Measurements from ENCODE around the genes ADAMTS1 and KRTAP19-4.

DNA sequence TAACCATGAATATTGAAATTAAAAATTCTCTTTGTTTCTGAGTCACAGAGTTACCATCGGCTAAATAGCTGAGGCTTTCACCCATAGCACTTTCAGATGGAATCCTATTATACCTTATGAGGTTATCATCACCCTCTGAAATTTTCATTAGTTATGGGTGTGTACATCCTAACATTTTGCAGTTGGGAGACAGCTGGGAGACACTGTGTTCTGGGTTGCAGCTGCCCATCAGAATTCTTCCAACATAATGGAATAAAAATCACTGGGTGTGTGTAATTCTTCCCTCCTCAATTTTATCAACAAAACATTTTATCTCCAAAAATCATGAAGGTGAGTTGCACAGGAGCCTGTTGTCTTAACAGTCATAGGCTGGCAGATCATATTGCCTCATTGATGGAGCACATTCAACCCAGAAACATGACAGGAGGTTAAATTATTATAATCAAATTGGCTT, 17.5 kb downstream of the CYYR1 start:
- PRO-cap: no peak
- RAMPAGE, long total RNA: no peak

DNA sequence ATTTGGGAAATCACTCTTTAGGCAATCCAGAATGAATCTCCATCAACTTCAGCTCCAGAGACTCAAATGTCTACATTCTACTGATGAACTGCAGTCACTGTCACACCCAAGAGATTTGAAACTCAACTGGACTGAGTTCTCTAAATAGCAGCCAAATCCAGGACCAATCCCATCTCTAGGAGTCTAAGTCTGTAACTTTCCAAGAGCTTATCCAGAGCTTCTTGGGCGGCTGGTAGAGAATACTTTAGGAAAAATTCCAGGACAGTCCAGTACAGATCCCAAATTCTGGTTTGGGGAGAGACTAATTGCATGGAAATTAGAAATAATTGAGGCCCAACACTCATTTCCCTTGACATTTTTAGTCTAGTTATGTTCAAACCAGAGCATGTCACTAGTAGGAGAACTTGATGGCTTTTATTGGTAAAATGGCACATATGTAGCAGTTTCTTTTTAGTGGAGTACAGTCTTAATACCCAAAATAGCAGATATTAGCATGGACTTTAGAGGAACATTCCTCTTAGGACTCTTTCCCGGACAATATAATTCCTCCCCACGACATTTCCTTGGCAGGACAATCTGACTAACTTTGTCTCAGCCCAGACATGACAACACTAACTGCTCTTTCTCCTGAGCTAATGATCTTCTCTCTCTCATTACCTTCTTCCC, 62.7 kb downstream of the ADAMTS1 start:
- PRO-cap: bidirectional peak, plus-strand start at position 589 of the sequence, minus-strand start at position 409 of the sequence
- RAMPAGE, long total RNA: no peak

DNA sequence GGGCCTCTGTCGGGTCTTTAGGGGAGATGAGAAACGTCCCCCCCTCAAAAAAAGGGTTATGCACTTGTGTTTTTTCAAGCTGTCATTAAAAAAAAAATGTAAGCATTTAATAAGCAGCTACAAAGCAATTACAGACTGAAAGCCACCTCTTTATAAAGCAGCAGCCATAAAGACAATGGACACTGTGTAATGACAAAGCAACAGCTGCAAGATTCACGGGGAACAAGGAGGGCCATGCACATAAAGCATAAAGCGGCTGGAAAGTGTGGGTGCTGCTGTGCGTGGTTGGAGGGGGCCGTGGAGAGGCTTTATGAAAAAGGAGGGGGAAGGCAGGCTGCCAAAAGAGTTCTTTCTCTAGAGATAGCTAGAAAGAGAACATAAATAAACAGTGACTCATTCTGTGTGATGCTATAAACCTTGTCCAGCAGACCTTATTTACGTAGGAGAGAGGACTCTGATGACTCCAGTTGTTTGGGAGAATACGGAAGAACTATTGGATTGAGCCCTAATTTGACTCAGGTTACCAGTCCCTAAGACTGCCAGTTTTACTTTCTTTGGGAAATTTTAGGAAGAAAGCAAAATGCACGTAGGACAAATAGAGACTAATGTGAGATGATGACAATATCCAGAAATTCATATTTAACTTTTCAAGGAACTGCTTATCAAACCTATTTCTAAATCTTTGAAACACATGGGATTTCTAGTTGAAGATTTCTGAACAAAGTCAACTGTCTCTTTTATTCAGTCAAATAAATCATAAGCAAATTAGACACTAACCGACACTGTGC, 49.2 kb downstream of the ADAMTS1 start:
- PRO-cap: bidirectional peak, plus-strand start at position 466 of the sequence, minus-strand start at position 283 of the sequence
- RAMPAGE, long total RNA: no peak

- PRO-cap: no peak
- RAMPAGE, long total RNA: no peak
These were observed 29.7 kb downstream of the ADAMTS1 start for GRCh38 chr21:26815157-26816221.

DNA sequence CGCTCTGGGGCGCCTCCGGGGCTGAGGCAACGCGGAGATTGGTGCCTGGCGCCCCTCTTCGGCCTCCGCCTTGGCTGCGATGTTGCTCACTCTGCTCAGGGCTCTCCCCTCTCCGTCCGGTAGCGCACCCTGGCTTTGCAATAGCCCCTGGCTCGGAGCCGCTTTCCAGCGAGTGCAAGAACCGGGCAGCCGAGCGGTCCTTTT, at the start of gene ADAMTS1:
ADAMTS1 (minus strand) TSS at position 176 of the 204 bp plus-strand sequence.
- PRO-cap: bidirectional peak, plus-strand start outside the sequence, minus-strand start at position 176 of the sequence
- RAMPAGE, long total RNA: start-site peak on the minus strand centred at position 175 of the sequence, 5 bp wide, 1,619 reads

DNA sequence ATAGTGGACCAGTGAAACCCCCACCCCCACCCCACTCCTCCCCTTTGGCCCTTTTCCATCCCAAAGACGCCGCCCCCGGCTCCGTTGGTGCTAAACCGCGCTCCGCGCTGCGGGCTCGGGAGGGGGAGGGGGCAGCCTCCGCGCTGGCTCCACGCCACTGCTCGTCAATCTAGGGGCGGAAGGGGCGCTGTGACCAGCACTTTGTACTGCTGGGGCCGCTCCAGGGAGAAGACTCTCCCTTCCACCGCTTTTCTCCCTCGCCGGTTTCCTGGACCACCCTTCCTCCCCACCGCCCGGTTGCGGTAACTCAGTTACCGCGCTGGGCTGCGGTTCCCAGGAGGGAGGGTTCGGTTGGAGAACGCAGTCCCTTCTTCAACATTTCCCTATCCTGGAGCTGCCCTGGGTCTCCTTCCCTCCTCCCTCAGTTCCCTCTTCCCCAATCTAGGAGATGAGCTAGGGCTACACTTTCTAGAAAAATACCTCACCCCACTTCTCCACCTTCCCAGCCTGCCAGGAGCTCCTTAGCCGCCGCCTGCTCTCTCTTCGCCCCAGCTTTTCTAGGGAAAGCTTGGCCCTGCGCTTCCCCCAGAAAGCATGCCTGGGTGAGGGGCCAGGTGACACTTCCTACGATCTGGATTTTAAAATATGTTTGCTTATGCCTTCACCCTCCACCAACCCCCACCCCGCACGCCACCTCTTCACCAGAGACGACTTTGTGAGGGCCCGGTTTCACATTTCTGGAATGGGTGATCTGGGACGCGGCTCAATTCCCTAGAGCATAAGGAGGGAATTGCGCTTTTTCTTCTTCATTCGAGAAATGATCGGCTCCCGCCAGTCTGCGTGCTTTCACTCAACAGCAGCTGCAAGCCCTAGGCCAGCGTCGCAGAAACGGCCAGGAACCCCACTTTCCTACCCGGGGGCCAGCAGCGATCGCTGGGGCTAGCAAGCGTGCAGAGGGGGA, 509 bp upstream of the ADAMTS1 start:
- PRO-cap: bidirectional peak, plus-strand start at position 206 of the sequence, minus-strand start outside the sequence; unidirectional peak, plus-strand start at position 378 of the sequence; bidirectional peak, plus-strand start at position 834 of the sequence, minus-strand start at position 559 of the sequence
- RAMPAGE, long total RNA: no peak

DNA sequence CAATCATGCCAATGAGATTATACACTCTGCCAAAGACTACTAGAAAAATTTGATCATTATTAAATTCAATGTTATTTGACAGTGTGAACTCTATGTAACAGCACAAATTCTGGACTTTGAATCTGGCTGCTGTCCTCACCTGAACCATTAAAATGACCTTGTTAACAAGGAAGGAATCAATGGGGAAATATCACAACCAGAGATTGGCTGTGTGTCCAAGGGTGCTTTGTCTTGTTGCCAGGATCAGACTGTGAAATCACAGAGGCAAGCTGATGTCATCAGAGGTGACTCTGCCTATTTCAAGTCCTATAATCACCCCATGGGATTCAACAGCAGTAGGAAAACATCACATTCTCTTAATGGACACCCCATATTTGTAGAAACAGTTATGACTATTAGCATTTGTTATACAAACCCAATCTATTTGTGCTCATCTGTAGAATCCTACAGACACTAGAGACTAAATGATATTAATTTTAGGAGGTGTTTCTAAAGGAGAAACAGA, 46.8 kb downstream of the ADAMTS5 start:
- PRO-cap: no peak
- RAMPAGE, long total RNA: no peak

DNA sequence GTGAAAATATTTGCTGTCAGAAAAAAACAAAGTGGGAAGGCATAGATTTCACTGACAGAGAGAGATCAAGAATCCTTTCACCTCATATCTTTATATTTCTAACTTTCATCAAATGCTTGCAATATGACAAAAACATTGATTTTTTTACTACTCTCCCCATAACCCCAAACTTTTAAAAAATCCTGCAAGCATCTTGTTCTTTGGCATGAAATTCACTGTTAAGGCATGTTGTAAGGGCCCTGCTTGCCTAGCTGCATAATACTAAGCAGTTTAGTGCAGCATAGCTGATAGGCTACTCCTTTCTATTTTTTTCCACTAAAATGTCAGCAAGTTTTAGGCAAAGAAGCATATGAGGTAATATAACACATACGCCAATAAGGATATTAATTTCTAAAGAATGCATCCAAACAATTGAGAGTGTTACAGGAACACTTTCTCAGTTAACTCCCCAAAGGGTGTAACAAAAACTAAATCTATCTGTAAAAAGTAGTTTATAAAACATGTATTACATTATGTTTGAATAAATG, 340.4 kb upstream of the ADAMTS5 start:
- PRO-cap: no peak
- RAMPAGE, long total RNA: no peak

DNA sequence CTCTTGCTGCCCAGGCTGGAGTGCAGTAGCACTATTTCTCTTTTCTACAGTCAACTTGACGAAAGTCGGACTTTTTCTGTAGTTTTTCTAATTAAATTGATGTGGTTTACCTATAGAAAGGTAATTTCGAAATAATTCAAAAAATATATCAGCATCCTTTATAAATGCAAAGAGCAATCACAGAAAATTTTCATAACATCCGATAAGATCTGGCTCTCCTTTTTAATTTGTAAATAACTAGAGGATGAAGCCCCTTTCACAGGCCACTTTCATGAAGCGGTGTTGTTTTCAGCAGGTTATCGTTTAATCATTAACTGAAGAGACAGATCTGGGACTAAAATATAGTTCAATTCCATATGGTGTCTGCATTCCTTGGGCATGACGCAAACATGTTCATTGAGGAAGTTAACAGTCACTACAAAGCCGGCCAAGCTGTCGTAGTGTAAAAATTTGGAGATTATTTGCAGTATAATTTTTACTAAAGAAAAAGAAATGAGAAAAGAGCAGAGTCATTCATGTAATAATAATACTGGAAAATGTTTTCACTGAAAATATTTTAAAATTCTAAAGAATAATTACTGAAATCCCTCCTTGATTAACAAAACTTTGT, 565.1 kb upstream of the ADAMTS5 start:
- PRO-cap: no peak
- RAMPAGE, long total RNA: no peak

GRCh38 chr21:28091419-28091790, 793.8 kb downstream of the N6AMT1 start:
- PRO-cap: no peak
- RAMPAGE, long total RNA: no peak

DNA sequence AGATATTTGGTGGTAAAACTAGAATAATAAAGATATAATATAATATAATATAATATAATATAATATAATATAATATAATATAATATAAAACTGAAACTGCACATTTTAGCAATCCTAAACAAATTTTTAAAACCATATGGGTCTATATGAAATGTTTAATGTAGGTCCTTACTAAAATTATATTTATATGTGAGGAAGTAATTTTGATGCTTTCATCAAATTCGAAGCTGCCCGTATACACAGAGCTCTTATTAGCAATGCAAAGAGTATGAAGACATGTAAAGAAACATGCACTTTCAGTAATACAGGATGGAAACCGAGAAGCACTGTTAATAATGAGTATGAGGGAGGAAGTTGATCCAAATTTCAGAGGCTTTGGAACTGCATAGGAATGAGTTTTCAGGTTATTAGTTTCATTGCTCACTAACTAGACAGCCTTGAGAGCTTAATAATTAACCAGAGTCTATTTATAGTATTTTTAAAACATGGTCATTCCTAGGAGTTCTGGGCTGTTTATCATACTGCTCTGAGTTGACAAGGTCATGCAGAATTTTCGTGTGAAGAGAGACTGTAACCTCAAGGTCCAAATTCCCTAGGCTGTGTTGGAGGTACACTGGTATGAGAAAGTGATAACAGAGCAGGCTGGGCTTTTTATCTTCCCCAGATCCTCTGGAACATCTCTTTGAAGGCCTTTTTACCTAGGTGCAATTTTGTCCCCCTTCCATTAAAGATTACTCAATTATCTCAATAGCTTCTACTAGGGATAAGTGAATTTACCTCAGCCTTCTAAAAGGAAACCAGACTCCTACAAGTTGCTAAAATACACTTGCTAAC, 628.9 kb downstream of the N6AMT1 start:
- PRO-cap: no peak
- RAMPAGE, long total RNA: no peak

DNA sequence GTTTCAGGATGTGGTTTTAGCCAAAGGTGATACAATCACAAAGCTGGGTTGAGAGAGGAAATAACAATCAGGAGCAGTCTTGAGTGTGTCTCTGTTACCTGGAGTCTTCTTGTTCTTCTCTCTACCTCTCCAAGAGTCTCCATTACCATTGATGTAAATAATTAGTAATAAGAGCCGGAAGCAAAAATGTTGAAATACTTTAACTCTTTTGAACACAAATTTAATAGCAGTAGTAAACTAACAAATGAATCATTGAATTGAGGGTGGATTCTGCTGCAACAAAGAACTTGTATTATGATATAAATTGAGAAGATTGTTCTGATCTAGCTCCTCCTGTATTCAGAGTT, 52.9 kb downstream of the N6AMT1 start:
- PRO-cap: no peak
- RAMPAGE, long total RNA: no peak

DNA sequence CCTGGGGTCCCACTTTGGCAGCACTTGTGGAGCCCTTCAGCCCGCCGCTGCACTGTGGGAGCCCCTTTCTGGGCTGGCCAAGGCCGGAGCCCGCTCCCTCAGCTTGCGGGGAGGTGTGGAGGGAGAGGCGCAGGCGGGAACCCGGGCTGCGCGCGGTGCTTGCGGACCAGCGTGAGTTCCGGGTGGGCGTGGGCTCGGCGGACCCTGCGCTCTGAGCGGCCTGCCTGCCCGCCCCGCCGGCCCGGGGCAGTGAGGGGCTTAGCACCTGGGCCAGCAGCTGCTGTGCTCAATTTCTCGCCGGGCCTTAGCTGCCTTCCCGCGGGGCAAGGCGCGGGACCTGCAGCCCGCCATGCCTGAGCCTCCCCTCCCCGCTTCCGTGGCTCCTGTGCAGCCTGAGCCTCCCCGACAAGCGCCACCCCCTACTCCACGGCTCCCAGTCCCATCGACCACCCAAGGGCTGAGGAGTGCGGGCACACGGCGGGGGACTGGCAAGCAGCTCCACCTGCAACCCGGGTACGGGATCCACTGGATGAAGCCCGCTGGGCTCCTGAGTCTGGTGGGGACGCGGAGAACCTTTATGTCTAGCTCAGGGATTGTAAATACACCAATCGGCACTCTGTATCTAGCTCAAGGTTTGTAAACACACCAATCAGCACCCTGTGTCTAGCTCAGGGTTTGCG, 7.5 kb upstream of the LTN1 start:
- PRO-cap: no peak
- RAMPAGE, long total RNA: no peak

DNA sequence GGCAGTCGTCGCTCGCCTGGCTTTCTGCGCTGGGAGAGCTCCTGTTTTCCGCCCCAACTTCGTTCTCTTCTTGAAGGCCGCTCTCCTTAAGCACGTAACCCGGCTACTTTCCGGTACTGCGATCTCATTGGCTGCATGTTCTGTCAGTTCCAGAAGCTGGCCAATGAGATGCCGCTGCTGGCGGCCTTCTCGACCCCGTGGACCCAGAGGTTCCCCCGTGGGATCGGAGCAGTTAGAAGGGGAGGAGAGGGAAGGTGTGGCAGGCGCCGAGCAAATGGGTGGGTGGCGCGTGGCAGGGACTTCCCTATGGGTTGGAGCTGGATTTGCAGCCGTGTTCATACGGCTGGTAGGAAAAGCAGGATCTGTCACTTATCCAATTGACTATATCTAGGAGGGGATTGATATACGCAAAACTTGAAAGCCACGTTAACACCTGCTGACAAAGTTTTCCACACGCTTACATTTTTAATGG, 368 bp downstream of the USP16 start:
- PRO-cap: bidirectional peak, plus-strand start at position 235 of the sequence, minus-strand start at position 79 of the sequence
- RAMPAGE, long total RNA: no peak

DNA sequence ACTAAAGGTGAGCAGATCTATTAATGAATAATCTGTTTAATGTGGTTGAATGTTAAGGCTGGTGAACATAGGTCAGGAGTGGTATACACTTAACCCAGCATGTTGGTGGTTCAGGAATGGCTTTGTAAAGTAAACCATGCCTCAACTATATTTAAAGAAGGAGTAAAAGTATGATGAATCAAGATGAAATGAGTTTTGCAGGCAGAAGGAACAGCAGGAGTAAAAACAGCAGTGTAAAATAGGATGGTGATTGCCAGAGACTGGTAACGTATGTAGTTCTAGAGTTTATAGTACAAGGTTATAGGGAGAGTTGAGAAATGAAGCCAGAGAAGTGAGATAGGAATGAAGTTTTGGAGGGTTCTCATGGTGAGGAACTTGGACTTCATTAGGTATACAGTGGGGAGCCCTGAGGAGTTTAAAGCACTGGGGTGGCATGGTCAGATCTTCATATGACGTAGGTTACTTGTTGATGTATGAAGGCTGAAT, 23.0 kb downstream of the CCT8 start:
- PRO-cap: no peak
- RAMPAGE, long total RNA: no peak

- PRO-cap: bidirectional peak, plus-strand start at chr21:29181914, minus-strand start at chr21:29181913
- RAMPAGE, long total RNA: no peak
These were observed 51.2 kb downstream of the MAP3K7CL start for GRCh38 chr21:29181713-29182061.

- PRO-cap: no peak
- RAMPAGE, long total RNA: no peak
These were observed 28.0 kb downstream of the BACH1 start for GRCh38 chr21:29326438-29327483.

DNA sequence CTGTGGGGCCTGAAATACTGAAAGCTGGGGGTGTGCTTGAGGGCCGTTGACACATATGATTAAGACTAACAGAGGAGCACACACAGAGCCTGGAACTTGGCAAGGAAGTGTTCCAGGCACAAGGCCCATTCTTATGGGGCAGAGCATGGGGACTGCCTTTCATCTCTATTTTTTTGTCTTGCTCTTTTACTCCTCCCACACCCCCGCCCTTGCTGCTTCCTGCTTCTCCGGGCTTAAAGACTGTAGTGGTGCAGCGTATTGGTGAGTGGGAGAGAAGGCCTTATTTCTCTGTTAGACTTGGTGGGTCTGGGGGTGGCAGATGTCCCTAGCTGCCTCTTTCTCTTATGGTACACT, 137.5 kb downstream of the BACH1 start:
- PRO-cap: no peak
- RAMPAGE, long total RNA: no peak

GRCh38 chr21:29477339-29477887, 178.7 kb downstream of the BACH1 start:
- PRO-cap: no peak
- RAMPAGE, long total RNA: start-site peak on the plus strand at chr21:29477557-29477816, 17 reads

DNA sequence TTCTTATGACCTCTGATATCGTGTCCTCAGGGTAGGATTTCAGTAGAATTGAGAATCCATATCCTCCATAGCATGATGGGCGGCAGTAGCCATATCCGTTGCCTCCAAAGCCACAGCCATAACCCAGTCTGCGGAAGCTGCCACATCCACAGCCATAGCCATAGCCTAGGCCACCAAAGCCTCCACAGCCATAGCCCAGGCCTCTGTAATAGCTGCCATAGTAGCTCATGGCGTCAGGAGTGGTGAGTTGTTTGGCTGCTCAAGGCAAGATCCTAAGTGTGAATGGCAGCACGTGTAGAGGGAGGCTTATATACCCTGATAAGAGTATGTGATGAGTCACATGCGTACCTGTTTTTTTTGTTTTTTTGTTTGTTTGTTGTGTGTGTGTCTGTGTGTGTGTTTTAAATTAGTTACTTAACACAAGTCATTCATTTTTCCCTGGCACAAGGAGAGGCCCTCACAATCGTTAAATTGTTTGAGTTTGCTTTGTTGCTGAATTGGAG, at the start of gene KRTAP19-4:
KRTAP19-4 (minus strand) TSS at position 284 of the 503 bp plus-strand sequence.
- PRO-cap: no peak
- RAMPAGE, long total RNA: no peak

All from vagina (tissue), 1 donor.